Mesangial cell (primary cell): Measurements from ENCODE around the genes SULT1A4 and SPN.

DNA sequence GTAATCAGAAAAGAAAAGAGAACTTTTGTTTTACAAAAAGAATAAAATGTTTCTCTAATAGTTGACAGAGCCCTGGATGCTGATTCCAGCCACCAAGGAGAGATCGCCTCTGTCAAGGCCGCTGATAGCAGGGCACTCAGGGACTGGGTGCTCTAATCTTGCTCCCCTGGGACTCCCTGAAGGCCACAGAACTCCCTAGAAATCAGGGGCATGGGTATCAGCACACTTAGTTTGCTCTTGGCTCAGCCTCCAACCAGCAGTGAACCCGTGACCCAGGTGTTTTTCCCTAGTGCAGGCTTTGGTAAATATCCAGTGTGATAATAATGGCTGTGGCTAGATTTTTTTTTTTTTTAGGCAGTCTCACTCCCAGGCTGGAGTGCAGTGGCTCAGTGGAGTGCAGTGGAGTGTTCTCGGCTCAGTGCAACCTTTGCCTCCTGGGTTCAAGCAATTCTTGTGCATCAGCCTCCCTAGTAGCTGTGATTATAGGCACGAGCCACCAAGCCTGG is 10.4 kb downstream of the NUPR1 start:
- RAMPAGE, long total RNA, result no peak

- RAMPAGE, long total RNA, result no peak
These were observed 3.6 kb downstream of the ATXN2L start for GRCh38 chr16:28825950-28827290.

DNA sequence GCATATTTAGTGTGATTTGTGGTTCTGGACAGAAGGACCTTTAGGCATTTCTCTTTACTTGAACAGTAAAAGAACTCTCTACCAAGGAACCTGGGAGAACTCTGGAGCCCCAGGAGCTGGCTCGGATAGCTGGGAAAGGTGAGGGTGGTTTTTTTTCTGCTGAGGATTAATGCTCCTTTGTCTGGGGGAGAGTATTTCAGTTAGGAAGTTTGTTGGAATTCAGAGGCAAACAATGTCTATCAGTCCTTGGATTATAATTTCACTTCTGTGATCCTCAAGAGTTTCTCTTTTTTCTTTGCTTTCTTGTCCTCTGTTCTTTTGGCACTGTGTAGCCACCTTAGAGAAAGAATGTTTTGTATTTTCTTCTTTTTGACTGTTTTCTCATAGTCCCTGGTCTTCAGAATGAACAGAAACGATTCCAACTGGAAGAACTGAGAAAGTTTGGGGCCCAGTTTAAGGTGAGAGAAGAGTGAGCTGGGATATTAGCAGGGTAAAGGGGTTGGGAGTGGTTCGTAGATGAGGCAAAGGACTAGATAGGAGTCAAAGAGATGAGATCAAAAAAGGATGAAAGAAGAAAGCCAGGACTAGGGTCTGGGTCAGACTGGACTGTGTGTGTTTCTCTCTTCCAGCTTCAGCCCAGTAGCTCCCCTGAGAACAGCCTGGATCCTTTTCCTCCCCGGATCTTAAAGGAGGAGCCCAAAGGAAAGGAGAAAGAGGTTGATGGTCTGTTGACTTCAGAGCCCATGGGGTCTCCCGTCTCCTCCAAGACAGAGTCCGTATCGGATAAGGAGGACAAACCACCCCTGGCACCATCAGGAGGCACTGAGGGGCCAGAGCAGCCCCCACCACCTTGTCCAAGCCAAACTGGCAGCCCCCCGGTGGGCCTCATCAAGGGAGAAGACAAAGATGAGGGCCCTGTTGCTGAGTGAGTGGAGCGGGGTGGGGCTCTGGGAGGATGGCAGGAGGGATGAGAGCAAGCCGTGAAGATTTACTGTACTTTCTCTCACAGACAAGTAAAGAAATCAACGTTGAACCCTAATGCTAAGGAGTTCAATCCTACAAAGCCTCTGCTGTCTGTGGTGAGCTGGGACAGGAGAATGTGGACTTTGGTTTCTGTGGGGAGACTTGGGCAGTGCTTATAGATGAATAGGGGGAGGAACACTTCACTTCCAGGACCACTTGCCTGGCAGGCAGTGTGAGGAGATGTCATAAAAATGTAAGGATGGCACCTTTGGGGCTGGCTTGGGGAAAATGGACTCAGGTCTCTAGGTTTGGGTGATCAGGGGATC is 10.1 kb downstream of the ATXN2L start:
- RAMPAGE, long total RNA, result no peak

- RAMPAGE, long total RNA, result no peak
These were observed 7.7 kb downstream of the TUFM start for GRCh38 chr16:28838448-28838770.

DNA sequence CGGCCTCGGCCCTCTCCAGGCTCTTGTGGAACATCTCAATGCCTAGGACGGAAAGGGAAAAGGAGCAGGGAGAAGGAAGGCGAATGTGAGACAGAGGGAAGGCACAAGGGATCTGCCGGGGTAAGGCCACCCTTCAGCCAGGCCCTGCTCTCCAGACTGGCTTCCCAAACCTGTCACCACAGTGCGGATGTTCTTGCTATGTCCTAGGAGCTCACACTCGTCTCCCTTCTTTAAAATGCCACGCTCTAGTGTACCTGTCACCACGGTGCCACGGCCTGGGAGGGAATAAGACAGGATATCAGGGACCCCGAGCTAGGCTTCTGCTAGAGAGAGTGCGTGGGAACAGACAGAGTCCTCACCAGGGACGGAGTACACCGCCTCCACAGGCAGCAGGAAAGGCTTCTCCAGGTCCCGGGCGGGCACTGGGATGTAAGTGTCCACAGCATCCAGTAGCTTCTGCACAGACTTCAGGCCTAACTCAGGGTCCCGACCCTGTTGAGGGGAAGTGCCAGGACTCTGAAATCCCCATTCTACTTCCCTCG is 2.0 kb downstream of the TUFM start:
- RAMPAGE, long total RNA, result no peak

- RAMPAGE, long total RNA, result no peak
These were observed 4.7 kb downstream of the CD19 start for GRCh38 chr16:28936135-28937112.

GRCh38 chr16:29202482-29203074 is 203.9 kb downstream of the NPIPB11 start:
- RAMPAGE, long total RNA, result no peak

GRCh38 chr16:29203183-29204071 is 203.1 kb downstream of the NPIPB11 start:
- RAMPAGE, long total RNA, result no peak

- RAMPAGE, long total RNA, result no peak
These were observed 178.6 kb downstream of the NPIPB11 start for GRCh38 chr16:29227864-29228447.

DNA sequence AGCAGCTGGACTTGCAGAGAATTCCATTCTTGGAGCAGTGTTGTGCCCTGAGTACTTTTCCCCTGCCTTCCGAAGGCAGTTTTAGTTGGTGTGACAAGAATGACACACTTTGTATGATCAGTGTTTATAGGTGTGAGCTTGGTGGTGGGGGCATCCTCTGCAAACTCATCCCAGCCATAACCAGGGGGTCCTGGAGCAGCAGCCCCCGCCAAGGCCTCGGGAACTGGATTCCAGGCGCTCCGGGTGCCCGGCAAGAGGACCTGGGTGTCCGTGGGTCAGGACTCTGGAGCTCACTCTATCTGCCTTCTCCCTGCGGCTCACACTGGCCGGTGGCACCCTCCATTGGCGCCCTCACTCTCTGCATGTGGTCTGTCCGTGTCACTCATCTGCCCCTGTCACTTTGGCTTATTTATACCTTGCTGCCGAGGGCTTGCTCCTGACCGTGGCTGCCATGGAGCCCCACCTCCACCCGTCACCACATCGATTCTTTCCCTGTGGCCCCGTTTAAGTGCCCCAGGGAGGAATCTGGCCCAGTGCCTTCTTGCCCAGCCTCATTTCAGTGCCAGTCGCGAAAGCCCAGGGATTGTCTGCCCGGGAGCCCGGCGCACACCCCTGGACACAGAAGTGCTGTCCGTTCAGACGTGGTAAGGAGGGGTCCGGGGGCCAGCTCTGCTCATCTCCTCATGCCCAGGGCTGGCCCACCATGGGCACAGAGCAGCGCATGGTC is 113.6 kb downstream of the NPIPB11 start:
- RAMPAGE, long total RNA, result no peak

DNA sequence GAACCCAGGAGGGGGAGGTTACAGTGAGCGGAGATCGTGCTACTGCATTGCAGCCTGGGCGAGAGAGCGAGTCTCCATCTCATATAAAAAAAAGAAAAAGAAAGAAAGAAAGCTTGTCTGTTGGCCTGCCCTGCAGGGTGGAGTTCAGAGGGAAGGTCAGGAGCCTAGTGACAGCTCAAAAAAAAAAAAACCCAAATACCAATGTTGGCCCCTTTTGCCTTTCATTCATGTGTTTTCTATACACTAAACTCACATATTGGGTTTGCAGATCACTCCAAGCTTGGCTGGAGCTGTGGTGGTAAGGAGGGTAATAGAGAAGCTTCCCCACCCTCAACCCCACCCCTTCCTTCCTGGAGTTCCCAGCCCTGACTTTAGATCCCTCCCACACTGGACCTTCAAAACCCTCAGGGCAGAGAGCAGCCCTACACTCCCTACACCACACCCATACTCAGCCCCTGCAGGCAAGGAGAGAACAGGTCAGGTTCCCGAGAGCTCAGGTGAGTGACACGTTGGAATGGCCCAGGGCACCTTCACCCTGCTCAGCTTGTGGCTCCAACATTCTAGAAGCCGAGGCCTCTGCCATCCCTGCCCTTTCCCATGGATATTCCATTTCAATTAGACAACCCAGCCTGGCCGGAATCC is at the start of gene SULT1A4:
SULT1A4 (plus strand) TSS at position 425 of the 642 bp plus-strand sequence.
- RAMPAGE, long total RNA, result no peak

DNA sequence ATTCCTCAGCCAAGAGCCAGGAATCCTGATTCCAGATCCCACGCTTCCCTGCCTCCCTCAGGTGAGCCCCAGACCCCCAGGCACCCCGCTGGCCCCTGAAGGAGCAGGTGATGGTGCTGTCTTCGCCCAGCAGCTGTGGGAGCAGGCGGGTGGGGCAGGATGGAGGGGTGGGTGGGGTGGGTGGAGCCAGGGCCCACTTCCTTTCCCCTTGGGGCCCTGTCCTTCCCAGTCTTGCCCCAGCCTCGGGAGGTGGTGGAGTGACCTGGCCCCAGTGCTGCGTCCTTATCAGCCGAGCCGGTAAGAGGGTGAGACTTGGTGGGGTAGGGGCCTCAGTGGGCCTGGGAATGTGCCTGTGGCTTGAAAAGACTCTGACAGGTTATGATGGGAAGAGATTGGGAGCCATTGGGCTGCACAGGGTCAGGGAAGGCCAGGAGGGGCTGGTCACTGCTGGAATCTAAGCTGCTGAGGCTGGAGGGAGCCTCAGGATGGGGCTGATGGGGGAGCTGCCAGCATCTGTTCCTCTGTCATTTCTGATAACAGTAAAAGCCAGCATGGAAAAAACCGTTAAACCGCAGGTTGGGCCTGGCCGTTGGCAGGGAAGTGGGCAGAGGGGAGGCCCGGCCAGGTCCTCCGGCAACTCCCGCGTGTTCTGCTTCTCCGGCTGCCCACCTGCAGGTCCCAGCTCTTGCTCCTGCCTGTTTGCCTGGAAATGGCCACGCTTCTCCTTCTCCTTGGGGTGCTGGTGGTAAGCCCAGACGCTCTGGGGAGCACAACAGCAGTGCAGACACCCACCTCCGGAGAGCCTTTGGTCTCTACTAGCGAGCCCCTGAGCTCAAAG is at the start of gene SPN:
SPN (plus strand) TSS at position 228 of the 838 bp plus-strand sequence.
- RAMPAGE, long total RNA, result no peak

DNA sequence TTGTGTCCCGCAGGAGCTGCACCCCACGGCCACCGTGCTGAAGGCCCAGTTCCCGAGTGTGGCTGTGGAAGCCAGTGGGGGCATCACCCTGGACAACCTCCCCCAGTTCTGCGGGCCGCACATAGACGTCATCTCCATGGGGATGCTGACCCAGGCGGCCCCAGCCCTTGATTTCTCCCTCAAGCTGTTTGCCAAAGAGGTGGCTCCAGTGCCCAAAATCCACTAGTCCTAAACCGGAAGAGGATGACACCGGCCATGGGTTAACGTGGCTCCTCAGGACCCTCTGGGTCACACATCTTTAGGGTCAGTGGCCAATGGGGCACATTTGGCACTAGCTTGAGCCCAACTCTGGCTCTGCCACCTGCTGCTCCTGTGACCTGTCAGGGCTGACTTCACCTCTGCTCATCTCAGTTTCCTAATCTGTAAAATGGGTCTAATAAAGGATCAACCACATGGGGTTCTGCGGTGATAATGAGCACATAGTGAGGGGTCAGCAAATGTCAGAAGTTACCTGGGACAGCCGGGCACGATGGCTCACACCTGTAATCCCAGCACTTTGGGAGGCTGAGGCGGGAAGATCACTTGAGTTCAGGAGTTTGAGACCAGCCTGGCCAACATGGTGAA is 18.3 kb downstream of the QPRT start:
- RAMPAGE, long total RNA, result no peak

- RAMPAGE, long total RNA, result no peak
These were observed 2.0 kb downstream of the C16orf54 start for GRCh38 chr16:29743594-29744358.

- RAMPAGE, long total RNA, result no peak
These were observed 1.3 kb downstream of the ZG16 start for GRCh38 chr16:29779277-29779791.

DNA sequence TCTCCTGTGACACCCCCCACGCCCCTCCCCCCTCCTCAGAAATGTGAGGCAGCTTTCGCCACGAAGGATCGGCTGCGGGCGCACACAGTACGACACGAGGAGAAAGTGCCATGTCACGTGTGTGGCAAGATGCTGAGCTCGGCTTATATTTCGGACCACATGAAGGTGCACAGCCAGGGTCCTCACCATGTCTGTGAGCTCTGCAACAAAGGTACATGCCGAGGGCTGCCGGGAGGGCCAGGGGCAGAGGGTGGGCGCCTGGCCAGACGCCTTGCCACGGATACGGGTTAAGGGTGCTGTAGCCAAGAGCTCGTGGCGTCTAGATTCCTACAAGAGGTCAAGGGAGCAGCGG is 2.2 kb downstream of the MAZ start:
- RAMPAGE, long total RNA, result no peak

GRCh38 chr16:29810367-29811399 is 1.3 kb upstream of the PRRT2 start:
- RAMPAGE, long total RNA, result start-site peak on the plus strand at chr16:29810423-29810498, 37 reads; start-site peak on the plus strand at chr16:29810555-29810607, 89 reads; start-site peak on the plus strand at chr16:29810726-29810931, 291 reads

DNA sequence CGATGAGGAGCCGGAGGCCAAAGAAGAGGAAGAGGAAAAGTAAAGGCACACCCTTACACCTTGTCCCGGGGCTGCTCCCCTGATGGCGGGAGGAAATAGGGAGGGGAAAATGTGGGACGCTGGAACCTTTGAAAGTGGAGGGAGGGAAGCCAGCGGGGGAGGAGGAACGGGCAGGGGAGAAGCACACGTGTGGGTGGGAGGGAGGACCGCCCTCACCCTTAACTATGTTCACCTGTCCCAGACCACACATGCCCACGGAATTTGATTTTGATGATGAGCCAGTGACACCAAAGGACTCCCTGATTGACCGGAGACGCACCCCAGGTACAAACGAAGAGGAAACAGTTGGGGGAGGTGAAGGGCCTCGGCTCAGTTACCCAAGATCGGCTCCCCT is 1.0 kb downstream of the PAGR1 start:
- RAMPAGE, long total RNA, result no peak

DNA sequence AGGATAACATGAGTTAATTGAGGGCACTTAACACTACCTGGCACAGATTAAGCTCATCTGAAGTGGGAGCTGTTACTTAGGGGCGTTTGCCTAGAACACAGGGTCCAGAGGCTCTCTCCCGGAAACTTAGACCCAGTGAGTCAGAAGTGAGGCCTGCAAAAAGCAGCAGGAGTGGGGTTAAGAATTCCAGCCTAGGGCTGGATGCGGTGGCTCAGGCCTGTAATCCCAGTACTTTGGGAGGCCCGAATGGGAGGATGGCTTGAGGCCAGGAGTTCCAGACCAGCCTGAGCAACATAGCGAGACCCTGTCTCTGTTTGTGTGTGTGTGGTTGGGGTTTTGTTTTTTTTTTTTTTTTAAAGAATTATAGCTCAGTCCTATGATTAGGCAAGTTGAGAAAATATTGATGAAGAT is 1.5 kb downstream of the MVP start:
- RAMPAGE, long total RNA, result no peak

- RAMPAGE, long total RNA, result no peak
These were observed 3.9 kb downstream of the MVP start for GRCh38 chr16:29824152-29824473.